Parietal lobe (tissue), 2 donors: ENCODE measurements around a stretch of chr9.

DNA sequence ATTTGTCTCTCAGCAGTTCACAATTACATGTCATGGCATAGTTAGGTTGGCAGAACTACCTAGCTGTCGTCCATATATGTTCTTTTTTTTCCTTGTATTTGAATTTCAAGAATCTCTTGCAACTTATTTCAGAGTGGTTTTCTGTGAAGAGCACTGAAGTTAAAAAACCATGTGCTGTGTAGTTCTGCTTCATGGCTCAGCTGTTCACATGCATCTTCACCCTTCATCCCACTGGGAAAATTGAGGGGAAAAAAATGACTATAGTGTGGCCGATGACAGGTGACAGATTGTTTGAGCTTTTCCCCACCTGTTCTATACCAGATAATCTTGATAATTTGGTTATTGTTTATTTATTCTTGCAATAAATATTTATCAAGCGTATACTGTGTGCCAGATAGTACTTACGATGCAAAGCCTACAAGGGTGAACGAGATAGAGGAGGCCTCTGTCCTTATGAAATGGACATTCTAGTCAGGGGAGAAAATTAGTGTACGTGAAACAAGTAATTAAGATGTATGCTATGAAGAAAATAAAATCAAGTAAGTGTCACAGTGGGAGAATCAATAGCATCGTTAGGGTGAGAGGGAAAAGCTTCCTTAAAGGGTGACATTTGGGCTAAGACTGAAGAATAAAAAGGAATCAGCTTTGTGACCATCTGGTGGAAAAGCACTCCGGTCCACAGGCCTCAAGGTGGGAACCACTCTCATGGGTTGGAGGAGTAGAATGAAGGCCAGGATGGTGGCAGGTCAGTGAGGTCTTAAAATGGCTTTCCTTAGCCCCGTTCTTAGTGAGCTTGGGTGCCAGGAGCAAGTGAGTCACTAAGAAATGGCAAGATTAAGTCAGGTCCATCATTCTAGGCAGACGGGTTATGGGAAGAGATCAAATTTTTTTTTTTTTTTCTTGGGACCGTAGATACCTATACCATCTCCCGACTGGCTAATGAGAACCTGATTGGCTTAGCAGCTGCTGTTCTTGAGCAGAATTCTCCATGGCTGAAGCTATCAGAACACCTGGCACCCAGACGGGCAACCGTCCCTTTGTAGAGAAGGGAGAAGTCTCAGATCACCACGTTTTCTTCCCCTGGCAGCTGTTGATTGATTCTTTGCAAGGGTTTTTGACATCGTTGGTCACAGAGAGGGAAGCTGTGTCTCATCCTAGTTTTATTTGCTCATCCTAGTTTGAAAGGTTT, 78.2 kb downstream of the AOPEP start:
- RAMPAGE, long total RNA: no peak

DNA sequence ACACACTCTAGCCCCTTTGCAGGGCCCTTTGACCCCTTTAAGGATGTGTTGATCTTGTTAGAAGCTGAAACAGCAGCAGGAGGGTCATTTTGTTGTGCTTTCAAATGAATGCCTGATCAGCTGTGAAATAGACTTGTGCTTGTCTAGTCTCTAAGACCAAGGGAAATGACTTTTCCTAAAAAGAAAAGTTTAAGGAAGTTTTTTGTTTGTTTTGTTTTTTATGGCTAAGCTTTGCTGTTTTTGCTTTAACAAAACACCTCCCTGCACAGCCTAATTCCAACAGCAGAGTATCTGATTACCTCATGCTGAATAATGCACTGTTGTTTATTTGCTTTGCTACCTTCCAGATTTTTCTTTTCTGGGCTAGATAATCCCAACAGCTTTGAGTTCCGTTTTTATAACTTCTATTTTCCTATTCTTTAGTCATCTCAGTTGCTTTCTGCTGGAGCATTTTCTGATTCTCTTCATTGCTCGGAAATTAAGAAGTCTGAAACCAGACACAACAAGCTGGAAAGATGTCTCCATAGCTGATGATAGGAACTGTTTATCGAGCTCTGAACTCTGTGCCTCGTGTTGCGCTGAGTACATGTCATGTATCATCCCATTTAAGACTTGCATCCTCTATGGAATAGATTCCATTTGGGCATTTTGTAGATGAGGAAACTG, 95.8 kb downstream of the AOPEP start:
- RAMPAGE, long total RNA: no peak

DNA sequence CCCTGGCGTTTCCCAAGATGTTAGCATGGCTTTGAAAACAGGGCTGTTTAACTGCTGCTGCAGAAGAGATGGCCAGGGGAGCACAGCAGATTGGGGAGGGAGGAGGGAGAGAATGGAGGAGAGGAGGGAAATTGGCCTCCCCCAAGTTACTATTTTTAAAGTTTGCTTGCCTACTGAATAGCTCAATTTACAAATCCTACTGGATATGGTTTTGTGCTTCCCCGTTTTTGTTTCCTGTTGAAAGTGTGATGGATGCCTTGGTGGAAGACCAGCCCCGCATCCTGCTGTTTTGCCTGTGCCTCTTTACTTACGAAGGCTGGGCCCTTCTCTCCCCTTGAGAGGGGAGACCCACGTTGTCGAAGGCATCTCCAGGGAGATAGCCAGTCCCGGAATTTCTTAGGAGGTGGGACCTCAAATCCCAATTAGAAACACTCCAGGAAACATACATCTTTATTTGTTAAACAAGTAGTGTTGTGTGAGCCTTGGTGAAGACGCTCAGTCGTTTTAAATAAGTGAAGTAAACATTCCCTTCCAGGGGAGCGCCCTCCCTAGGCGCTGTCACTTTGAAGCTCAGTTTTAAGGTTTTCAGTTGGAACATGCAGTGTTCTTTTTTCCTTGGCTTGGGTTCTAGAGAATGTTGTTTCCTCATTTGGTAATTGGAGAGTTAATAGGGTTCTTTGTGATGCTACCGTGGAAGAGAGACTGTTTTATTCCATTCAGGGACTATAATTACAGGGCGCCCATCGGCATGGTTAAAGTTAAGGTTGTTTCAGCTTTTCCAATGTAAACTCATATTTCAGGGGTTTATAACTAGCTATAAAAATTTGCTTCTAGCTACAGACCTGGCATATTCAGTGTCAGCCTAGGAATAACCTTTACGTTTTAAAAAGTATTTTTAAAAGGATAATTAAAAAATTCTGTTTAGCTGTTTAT, 98.8 kb downstream of the AOPEP start:
- RAMPAGE, long total RNA: no peak

DNA sequence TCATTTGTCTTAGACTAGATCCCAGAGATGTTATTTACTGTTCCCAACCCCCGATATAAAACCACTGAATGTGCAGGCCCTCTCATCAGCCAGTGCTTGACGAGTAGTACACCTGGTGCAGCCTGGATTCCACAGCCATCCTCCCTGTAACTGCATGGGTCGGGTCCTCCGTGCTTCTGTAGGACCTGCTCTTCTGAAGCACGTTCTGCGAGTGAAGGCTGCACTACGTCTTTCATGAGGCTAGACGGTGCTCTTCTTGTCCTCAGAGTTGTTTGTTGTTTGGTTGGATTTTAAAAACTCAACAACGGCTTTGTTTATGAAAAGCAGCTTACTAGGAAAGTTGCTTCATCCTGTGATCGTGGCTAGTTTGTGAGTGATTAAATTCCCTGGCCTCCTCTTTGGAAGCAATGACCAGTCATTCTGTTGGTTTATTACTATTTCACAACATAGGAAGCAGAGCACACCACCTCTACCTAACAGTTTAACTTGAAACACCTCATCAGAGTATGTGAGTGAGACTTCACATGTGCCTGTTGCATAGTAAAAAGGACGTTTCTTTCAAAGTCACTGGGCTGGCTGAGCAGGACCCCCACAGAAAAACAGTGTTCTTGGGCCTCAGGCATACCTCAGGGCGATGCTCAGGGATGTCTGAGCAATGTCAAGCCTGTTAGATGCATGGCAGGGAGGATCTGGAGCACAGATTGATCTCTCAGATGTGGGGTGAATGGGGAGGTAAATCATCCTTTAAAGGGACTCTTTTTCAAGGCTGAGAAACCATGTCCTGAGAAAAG, 135.4 kb downstream of the AOPEP start:
- RAMPAGE, long total RNA: no peak

DNA sequence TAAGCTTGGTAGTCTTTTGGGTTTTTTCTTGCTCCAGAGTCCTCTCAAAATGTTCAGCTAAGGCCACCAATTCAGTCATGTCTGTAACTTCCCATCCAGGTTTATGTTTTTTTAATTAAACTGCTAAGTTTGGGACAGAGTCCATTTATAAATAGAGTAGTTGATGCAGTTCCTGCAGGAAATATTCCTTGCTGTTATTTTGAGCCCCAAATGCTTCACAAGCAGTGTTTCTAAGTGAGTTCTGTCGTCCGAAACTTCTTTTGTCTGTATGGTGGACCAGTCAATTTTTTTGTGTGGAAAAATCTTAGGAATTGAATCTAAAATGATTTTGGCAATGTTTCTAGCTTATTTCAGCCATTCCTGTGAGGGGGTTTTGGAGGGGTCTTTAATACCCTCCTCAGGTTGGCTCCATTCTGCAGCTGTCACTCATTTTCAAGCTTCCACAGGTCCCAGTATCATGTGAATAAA, 155.0 kb downstream of the AOPEP start:
- RAMPAGE, long total RNA: no peak

- RAMPAGE, long total RNA: no peak
Observed at GRCh38 chr9:94882789-94883323, 156.4 kb downstream of the AOPEP start.

DNA sequence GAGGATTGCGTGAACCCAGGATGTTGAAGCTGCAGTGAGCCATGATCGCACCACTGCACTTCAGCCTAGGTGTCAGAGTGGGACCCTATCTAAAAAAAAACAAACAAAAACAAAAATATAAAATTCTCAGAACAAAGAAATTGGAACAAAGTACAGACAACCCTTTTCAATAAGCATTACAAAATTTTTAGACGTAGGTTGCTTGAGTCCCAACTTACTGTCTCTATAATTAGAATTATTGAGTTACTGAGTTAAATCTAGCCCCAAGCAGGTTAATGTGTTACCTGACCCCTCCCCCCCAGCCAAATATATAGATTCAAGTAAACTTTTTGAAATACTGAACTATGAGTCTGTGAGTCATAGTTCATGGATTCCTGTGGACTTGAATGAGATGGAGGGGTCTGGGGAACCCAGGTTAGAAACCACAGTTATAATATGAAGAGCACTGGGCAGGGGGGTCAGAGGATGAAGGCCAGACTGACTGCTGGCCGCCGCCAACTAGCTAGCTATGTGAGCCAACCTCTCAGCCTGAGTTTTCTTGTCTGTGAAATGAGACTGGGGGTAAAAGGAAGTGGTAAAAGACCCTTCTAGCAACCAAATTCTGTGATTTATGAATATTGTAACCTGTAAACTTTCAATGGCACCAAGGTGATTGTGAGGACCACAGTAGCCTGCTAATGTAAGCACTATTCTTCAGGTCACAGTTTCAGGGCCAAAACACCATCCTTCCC, 173.3 kb downstream of the AOPEP start:
- RAMPAGE, long total RNA: no peak

DNA sequence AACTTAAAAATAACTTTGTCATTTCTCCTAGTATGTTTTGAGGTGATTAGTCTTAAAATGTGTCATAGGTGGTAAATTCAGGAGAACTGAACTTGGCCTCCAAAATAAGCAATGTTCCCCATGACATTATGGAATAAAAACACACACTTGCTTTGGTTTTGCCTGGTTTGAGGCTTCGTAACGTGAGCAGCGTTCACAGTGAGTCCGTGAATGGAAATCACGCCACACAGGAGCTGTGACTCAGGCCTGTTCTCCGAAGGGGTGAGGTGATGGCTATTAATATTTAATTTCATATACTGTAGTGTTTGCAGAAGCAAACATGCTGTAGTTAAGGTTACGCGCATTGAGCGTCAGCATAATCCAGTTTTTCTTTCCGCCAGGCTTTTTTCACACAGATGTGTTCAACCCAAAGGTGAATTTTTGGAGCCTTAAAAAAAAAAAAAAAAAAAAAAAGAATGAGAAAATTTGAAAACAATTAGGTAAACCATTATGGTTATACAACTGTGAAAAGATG, 182.5 kb downstream of the AOPEP start:
- RAMPAGE, long total RNA: no peak

- RAMPAGE, long total RNA: no peak
Observed at GRCh38 chr9:94925569-94926466, 199.3 kb downstream of the AOPEP start.

DNA sequence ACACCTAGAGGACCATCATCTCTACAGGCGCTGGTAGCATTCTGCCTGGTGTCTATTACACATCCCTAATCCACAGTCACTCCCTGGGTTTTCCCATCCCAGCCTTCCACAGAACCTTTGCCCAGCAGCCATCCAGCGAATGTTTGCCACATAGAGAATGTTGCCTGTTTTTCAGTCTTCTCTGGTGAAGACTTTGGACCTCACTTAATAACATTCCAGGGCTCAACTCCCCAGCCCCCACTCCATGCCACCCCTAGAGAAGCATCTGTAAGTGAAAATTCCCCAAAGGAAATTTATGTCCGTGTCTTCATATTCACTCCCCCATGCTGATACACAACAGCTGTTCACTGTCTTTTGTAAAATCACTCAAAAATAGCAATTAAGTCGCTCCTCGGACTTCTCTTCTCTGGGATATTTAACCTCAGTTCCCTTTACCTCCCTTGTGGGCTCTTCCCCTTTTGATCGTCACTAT, 249.6 kb downstream of the AOPEP start:
- RAMPAGE, long total RNA: no peak

GRCh38 chr9:94992453-94993099, 266.1 kb downstream of the AOPEP start:
- RAMPAGE, long total RNA: no peak

GRCh38 chr9:95057676-95058026, 259.9 kb downstream of the FANCC start:
- RAMPAGE, long total RNA: no peak

DNA sequence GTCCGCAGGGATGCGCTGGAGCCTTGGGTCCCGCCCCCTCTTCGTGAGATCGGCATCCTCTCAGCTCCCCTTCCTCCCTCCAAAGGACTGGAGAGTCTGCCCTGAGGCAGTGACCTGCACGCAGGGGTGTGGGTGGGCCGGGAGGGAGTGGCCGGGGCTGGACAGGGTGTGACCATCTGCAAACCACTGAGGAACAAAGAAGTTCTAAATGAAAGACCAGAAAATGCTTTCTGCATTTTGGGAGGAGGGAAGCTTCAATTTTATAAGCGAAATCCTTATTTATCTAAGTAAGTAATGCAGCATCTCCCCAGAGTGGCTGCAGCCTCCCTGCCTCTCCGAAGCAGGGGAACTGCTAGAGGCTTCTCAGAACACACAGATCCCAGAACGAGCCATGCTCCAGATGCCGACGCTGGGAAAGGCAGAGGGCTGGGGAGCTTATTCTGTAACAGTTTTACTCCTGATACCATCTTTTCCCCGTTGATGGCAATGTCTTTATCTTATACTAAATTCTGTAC, 221.7 kb downstream of the FANCC start:
- RAMPAGE, long total RNA: no peak

DNA sequence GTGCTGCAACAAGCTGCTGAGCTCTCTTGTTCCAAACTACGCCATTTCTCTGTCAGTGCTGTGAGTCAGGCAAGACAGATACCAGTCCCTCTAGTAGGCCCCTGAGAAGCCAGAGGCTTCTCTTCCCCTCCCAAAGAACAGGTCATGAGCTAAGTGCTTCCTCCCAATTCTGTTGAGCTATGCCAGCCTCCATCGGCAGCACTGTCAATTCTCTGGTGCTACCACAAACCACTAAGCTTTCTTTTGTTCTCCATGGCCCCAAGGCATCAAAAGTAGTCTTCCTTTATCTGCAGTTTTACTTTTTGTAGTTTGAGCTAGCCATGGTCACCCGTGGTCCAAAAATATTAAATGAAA, 149.4 kb downstream of the FANCC start:
- RAMPAGE, long total RNA: no peak

DNA sequence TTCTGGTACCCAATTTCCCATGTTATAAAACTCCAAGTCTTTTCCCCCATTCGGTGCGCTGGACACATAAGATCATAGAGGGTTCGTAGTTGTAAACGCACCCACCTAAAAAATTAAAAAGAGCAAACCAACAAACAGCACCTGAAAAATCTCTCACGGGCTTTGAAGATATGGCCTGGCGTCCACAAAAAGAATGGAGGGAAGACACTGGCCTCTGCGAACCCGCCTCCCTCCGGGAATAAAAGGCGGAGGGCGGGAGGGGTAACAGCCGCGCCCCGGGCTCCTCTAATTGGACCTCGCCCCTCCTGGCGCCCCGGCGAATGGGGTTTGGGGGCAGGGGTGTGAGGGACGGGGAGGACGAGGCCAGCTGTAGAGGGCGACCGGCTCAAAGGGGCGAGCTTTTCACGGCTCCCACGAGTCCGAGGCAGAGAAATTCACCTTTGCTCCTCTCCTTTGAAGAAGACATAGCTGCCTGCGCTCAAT, 777 bp downstream of the FANCC start:
- RAMPAGE, long total RNA: no peak

GRCh38 chr9:95434143-95434635, 74.9 kb downstream of the PTCH1 start:
- RAMPAGE, long total RNA: no peak

- RAMPAGE, long total RNA: no peak
Observed at GRCh38 chr9:95478302-95478721, 30.8 kb downstream of the PTCH1 start.

- RAMPAGE, long total RNA: no peak
Observed at GRCh38 chr9:95771649-95772090, 103.8 kb upstream of the ERCC6L2 start.

- RAMPAGE, long total RNA: no peak
Observed at GRCh38 chr9:96399068-96399532, 15.6 kb upstream of the SLC35D2 start.

DNA sequence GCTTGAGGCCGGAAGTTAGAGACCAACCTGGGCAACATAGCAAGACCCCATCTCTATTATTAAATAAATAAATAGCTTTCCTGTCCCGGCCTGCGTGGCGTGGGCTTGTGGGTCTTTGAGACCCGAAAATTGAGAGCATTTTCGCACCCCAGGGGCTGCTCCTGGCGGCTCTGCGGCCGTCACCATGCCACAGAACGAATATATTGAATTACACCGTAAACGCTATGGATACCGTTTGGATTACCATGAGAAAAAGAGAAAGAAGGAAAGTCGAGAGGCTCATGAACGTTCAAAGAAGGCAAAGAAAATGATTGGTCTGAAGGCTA, 11.1 kb downstream of the ZNF367 start:
- RAMPAGE, long total RNA: no peak